WTC11 (cell line): ENCODE measurements around a stretch of chr19.

- PRO-cap, result no peak
Measured at GRCh38 chr19:21143226-21143881, 1.5 kb downstream of the ZNF431 start.

DNA sequence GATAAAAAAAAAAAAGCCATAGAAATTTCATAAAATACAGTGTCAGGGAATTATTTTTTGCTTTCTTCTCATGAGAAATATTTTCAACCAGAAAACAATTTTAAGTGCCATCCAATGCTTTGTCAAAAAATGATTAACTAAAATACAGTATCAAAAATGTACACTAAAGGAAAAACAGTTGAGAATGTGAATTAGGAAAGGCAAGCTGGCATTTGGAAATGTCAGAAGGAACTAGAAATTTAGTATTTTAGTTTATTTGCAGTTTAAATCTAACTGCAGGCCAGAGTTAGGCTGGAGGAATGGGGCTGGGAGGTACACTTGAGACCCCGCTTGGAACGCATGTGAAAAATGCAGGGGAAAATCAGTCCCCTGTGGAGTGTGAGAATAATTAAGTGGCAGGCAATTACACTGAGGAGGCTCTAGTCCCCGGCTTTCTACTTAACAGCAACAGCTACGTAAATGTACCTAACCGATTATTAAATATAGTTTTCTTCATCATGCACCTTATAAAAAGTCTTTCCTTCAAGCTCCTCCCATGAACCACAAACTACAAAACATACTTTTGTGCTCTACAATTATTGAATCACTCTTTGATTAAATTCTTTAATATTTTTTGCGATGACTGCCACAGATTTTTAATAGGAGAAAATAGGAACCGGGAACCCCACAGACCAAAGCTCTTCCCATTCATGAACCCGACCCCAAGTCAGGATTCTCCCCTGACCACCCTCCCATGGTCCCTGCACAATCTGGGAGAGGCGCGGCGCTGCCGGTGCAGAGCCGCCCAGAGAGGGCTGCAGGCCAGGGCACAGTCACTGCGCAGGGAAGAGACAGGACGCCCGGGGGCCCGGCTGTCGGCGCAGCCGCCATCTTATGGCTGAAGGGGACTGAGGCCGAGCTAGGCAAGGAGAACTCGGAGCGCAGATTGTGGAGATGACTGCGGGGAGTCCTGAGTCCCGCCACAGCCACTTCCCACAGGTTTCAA, 735 bp downstream of the ZNF708 start:
- PRO-cap, result bidirectional peak, plus-strand start at position 801 of the sequence, minus-strand start at position 799 of the sequence

GRCh38 chr19:21506355-21506713, 932 bp downstream of the ZNF429 start:
- PRO-cap, result no peak

- PRO-cap, result no peak
Measured at GRCh38 chr19:21750370-21751038, 16.9 kb downstream of the ZNF100 start.

- PRO-cap, result no peak
Measured at GRCh38 chr19:22526832-22527355, 104.7 kb upstream of the ZNF98 start.

DNA sequence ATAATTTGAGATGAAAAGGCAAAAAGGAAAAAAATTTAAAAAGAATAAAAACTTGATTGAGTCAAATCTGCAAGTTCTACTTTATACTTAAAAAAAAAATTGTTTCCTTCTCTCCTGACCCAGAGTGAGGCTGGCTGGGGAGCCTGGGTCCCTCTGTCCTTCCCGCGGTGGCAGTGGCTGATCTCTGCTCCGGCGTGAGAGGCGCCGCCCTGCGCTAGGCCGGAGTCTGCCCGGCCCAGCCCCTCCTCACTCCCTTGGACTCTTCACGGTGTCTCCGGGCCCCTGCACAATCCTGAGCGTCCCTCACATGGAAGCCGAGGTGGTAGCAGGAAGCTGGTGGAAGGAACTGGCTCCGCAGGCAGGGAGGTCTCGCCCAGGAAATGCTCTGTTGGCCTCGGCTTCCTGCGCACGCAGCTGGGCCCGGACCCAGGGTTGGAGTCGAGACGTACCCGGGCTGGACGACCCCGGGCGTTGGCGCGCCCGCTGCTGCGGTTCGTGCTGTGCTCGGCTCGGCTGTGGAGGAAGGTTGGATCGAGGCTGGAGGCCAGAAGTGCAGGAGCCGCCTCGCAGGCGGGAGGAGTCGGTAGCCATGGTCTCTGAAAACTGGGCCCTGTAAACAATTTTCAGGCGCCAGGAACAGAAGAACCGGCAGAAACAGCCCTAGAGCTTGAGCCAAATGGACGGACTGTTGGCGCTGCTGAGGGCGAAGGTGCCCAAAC, 46.4 kb downstream of the ZNF724 start:
- PRO-cap, result no peak

DNA sequence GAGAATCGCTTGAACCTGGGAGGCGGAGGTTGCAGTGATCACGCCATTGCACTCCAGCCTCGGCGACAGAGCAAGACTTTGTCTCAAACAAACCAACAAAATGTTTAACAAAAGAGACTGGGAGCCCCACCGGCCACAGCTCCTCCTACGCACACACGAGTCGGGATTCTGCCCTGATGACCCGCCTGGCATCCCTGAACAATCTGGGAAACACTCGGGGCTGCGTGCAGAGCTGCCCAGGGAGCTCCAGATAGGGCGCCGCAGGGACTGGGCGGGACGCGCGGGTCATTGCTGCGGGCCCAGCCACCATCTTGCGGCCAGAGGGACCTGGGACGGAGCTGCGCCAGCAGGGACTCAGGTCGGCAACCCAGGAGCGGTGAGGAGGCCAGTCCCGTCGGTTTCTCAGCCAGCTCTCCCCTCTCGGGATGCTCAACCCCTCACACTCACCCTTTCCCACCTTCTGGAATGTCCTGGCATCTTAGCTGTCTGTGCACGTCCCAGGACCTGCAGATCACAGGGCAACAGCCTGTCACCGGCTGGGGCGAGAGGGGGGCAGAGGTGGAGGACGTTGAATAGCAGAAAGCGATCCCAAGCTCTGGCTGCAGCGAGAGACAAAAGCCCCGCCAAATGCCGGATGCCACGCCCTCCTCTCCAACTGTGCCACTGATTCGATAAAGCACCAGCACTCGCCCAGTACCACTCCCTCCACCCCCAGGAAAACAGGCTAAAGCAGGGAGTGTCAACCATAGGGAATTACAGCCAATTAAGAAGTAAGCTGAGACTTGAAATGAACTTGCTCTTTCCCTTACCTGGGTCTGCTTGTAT, 20.4 kb upstream of the ZNF91 start:
- PRO-cap, result bidirectional peak, plus-strand start at position 152 of the sequence, minus-strand start at position 321 of the sequence; unidirectional peak, minus-strand start at position 601 of the sequence

- PRO-cap, result no peak
Measured at GRCh38 chr19:23467707-23468132, 72.4 kb upstream of the ZNF91 start.

GRCh38 chr19:27657391-27657619, 1555.6 kb downstream of the UQCRFS1 start:
- PRO-cap, result no peak

GRCh38 chr19:28534795-28535853, 677.8 kb downstream of the UQCRFS1 start:
- PRO-cap, result no peak

GRCh38 chr19:29178574-29178893, 34.4 kb downstream of the UQCRFS1 start:
- PRO-cap, result no peak

GRCh38 chr19:29524784-29525674, 765 bp upstream of the VSTM2B start:
- PRO-cap, result unidirectional peak, plus-strand start at chr19:29525141

GRCh38 chr19:29712547-29713120, 2.4 kb downstream of the C19orf12 start:
- PRO-cap, result no peak

- PRO-cap, result unidirectional peak, minus-strand start at chr19:29724903
Measured at GRCh38 chr19:29724751-29725257, 9.7 kb upstream of the C19orf12 start.

DNA sequence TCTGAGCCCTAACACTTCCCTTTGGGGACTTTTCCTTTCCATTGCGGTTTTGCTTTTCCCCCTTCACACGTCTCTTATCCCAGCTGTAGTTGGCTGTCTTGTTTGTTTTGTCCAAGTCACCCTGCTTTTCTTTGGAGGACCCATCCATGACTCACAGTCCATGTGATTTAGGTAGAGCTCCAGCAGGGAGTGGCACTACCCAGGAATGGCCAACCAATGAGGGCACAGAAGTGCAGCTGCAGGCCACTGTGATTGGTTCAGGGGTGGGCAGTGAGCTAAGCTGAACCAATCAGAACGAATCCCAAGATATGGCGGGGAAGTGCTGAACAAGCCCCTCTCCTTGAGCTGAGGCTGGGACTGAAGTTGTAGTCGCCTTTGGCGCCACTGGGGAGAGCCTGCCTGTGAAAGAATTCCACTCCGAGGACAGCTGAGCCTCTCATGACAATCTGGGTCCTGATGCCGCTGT, 63.0 kb upstream of the URI1 start:
- PRO-cap, result no peak

DNA sequence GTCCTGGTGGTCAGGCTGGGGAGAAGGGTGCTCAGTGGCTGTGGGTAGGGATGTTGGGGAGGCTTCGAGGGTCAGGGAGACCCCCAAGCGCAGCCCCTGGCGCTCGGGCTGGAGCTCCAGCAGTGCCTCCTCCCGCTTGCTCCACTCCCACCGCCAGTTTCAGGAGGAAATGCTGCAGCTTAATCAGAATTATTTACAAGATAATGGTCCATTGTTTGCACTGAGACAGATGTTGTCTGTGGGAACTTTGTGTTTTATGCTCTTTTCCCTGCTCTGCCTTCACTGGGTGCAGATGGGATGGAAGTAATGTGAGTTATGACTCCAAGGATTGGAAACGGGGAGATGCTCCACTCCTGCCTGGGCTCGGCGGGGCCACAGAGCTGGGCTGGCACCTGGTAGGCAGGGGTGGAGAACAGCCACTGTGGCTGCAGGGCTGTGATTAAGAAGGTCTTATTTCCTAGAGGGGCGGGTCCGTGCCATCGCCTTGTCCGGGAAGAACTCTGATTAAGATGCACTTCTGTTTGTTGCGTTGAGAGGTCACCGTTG, 192.4 kb downstream of the ZNF536 start:
- PRO-cap, result no peak

GRCh38 chr19:30696395-30696929, 324.3 kb downstream of the ZNF536 start:
- PRO-cap, result unidirectional peak, minus-strand start at chr19:30696595

DNA sequence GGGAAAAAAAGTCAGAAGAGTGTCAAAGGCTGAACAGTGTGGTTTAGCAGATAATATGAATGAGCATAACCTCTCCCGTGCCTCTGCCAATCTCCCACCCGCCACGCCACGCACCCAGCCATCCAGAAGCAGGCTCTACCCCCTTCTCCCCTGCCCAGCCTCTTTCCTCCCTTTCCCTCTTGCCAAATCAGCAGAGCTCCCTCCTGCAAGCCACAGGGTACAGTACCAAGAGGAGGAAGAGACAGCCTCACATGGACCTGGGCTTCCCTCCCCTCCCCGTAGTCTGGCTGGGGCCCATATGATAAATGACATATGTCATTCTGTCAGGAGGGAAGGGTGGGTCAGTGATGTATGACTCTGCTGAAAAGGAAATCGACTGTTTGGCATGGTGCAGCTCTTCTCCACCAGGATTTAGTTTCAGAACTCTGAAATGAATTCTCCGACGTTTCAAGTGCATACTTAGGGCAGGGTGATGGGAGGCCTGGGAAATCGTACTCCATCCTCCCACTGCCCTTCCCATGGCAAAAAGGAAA, 9.9 kb downstream of the TSHZ3 start:
- PRO-cap, result no peak

- PRO-cap, result no peak
Measured at GRCh38 chr19:31835158-31835511, 485.9 kb upstream of the TSHZ3 start.

DNA sequence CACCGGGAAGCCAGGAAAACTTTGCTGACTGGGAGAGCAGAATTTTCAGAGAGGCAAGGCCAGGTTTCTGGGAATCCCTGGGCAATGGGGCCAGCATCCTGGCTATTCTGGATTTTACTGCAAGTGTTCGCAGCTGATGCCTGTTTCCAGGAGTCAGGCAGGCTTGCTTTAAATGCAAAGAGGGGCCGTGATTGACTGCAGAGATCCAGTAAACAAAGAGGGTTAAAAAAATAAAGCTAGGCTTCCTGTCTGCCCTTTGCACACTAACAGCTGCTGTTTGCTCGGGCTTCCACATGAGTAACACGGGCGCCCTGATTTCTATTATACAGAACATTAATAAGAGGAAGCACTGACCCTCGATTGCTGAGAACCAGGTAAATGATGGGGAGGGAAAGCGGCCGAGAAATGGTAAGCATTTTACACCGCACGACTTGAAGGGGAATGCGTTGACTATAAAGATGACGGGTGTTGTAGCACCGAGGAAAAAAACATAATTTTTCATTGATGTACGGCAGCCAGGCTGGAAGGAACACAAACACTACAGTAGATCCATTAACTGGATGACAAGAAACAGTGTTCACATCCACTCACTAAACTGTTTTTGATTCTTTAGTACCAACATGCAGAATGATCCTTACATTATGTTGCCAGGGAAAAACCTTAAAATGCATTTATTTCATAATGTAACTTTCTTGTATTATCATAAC, 254.1 kb upstream of the ZNF507 start:
- PRO-cap, result no peak